AG09309 (cell line): ENCODE measurements around a stretch of chr3.

DNA sequence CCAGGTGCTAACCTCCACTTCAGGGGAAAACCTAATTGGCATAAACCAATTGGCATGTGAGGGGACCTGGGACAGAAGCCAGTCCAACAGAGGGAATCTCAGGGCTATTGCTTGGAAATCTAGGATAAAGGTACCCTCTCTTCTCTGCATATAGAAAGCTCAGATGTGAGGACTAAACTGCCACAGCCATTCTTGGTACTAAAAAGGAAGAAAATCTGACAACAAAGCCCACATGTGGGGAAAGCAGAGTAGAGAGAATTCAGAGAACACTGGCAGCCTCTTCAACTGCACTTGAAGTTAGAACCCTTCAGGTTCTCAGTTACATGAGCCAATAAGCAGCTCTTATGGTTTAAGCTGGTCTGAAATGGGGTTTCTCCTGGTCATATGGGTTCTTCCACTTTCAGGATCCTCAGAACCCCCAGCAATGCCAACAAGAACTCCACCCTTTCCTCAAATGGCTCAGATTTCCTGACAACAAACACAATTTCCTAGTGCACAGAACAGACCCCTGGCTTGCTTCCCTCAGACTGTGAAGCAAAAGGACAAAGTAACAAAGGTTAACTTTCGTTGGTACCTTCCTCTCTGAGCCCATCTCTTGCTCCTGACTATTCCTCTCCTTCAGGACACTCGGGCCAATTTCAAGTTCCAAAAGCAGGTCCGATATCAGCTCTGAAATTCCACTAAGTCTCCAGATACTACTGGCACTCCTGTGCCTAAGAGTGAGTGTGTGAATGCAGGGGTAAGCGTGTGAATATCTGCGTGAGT, 23.9 kb upstream of the FRMD4B start:
- RRBS = no CpG with 5 or more reads among the region's 5 CpGs

- RRBS = no CpG with 5 or more reads among the region's 3 CpGs
Observed at GRCh38 chr3:69528350-69528808, 142.5 kb upstream of the FRMD4B start.

DNA sequence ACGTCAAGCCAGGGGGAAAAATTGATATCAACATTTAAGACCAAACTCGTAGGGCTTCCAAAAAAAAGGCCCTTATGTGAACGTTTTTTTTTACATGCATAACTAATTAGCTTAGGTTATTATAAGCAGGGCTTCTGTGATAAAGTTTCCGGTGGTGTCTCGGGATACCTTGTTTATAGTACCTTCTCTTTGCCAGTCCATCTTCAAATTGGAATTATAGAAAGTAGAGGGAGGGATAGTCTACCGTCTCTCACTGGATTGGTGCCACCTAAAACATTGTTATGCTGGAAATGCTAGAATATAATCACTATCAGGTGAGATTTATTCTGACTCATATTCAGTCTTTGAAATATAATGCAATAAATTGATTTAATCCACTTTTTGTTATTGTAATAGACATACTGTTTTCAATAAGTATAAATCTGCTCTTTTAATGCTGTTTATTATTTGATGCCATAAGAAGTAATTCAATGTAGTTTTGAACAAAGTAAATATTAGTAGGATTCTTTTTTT, 197.2 kb downstream of the MITF start:
- RRBS = no CpG with 5 or more reads among the region's 6 CpGs

DNA sequence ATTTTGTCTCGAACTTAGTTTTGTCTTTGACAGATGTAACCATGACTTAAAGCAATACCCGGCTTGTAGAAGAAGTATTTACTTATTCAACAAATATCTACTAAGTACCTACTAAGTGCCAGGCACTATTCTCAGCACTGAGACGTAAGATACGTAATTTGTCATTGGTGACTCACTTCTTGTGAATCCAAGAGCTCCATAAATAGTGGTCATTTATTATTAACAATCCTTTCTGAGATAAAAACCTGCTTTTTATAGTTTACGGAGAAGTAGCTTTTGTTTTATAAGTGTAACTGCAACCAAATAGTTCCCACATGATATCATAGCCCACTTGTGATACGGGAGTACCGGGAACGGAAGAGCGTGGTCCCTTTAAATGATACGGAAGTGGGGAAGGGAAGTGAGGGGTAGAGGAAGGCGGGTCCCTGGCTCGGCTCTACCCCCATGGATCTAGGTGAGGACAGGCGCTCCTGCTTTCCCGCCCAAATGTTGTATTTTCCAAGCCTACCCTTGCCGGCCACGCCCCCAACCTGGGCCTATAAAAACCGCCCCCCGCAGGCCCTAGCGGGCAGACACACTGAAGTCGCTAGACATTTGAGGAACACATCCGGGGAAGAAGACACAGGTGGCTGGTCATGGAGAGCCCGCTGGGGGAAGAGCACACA, 260.0 kb downstream of the MITF start:
- RRBS = 84% methylated on average over 3 of the region's 22 CpGs

- RRBS = no CpG with 5 or more reads among the region's 3 CpGs
Observed at GRCh38 chr3:70832298-70832772, 519.9 kb upstream of the MDFIC2 start.

DNA sequence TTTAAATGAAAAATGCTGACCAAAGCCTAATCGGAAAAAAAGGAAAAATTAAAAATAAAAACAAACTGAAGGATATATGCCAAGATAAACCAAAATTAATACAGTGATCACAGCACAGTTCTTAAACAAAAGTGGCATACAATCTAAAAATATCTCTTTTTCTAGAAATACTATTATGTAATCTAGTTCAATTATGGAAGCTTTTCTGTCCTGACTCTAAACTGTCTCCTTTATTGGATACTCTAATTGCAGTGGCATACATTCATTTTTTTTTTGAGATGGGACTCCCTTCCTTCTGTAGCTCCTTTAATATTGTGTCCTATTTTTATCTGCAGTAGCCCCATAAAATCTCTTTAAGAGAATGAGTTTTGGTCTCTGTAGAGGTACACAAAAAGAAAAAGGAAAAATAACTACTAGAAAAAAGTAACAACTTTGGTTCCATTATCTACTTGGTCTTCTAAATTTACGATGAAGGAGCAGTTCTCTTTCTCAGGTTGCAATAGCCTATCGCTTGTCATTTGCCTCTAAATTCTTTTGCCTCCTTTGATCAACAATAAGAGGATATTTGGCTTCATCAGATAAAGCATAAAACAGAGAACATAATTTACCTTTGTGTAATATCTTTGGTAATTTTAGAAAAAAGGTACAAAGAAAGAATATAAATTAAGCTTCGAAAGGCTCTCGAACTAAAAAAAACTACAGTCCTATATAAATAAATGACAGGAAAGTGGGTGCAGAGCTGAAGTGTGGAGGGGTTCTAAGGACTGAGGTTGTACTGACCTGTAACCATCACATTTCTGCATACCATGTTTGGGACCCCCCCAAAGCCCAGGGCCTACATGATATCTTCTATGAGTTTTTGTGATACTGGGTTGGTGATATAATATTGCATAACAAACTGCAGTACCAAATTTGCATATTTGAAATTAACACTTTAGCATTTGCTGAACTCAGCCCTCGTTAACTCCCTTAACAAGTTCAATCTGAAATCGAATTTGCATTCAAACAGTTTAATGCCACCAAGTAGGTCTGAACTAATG, 626.3 kb downstream of the FOXP1 start:
- RRBS = no CpG with 5 or more reads among the region's 7 CpGs

DNA sequence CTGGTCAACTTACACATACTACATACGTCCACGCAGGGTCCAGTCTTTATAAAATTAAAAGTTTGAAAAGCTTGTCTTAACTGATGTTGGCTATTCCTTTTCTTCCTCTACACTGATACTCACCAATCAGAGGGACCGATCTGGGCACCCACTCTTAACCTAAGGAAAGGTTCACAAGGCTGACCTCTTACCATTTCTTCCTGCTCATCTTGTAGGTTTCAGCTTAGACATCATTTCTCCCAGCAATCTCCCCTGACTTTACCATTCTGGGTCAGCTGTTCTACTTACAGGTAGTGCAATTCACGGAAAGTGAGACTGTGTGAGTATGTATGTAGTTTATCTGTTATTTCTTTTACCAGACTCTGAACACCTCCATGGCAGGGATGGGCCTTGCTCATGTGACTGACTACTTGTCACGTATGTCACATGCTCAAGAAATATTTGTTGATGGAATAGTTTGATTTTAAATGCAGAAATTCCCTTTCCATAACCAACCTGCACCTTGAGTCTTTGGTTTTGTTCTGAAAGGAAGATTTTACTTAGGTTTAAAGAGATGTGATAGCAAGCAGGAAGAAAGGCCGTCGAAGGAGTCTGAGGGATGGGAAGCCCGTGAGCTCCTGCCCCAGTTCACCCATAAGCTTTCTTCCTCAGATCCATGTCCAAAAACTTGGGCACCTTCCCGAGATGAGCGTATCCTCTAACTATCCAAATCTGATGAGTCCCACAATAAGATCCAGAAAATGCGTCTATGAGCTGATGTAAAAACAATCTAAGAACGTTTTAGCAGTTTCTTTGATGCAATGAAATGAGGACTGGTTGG, 599.2 kb downstream of the FOXP1 start:
- RRBS = no CpG with 5 or more reads among the region's 12 CpGs

DNA sequence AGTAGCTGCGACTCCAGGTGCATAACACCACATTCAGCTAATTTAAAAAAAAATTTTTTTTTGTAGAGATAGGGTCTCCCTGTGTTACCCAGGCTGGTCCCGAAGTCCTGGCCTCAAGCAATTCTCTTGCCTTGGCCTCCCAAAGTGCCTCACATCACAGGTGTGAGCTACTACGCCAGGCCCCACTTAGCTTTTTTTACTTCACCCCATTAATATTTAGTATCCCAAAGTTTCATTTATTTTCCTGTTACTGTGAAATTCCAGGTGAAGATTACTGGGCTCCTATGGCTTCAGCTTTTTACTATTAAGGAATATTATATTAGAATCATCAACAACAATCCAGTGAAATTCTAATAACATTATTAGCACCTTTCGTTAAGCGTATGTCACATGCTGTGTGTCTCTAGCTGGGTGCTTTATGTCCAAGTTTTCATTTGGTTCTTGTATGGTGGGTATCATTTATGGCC, 498.2 kb downstream of the FOXP1 start:
- RRBS = no CpG with 5 or more reads among the region's 5 CpGs

DNA sequence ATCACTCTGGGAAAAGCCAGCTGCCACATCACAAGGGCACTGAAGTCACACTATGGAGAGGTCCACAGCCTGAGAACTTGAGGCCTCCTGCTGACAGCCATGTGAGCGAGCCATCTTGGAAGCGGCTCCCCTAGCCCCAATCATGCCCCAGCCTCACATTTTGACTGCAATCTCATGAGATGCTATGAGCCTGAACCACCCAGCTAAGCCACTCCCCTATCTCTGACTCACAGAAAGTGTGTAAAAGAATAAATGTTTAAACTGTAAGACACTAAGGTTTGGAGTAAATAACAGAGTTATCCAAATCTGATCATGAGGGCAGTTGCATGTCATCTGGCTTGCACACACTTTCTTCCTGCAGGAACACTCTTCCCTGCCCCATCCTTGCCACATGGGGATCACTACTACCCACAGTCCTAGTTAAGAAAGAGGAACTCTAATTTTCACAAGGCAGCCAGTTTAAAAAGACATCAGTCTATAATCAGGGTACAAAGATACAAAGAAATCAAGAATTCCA, 494.2 kb downstream of the FOXP1 start:
- RRBS = no CpG with 5 or more reads among the region's 2 CpGs

- RRBS = no CpG with 5 or more reads among the region's 11 CpGs
Observed at GRCh38 chr3:71168856-71169596, 414.5 kb downstream of the FOXP1 start.

GRCh38 chr3:71171325-71171852, 412.1 kb downstream of the FOXP1 start:
- RRBS = no CpG with 5 or more reads among the region's 9 CpGs

GRCh38 chr3:71207558-71208081, 375.9 kb downstream of the FOXP1 start:
- RRBS = no CpG with 5 or more reads among the region's 3 CpGs

DNA sequence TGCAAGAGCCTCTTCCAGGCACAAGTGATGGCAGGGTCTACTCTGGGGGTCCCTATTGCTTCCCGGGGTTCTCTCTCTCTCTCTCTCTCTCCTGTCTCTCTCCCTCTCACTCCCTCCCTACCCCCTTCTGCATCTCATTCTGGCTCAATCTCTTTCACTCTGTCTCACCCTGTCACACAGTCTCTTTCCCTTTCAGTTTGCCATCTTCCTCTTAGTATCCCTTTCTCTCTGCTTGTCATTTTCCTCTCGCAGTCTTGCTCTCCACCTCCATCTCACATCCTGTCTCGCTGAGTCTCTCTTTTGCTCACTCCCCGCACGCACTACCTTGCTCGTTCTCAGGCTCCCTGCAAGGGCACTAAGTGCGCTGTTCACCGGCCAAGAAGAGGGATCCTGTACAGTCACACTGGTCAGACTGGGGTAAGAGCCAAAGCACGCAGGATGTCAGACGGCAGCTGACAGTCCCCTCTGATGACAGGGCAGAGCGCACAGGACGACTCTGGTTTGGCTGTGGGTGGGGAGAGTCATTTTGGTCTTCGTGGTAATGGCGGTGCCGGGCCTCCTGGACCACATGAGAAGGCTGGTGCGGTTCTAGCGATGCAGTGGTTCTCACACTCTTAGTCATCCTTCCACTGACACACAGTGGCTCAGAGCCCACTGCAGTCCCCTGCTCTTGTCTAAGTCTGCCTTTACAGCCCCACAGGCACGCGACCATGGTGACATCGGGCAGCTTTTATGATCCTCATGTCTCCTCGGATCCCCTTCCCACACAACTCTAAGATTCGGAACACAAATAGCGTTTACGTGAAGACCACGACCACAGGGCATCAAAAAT, 356.8 kb downstream of the FOXP1 start:
- RRBS = 59% methylated on average over 1 of the region's 25 CpGs

GRCh38 chr3:71395287-71396053, 188.1 kb downstream of the FOXP1 start:
- RRBS = no CpG with 5 or more reads among the region's 4 CpGs

- RRBS = no CpG with 5 or more reads among the region's 6 CpGs
Observed at GRCh38 chr3:71450914-71451573, 132.5 kb downstream of the FOXP1 start.

GRCh38 chr3:71482815-71483125, 100.8 kb downstream of the FOXP1 start:
- RRBS = no CpG with 5 or more reads among the region's 3 CpGs

GRCh38 chr3:71581258-71581484, 2.4 kb downstream of the FOXP1 start:
- RRBS = 4% methylated on average over 2 of the region's 12 CpGs

- RRBS = no CpG with 5 or more reads among the region's 10 CpGs
Observed at GRCh38 chr3:71984963-71985788, 200.2 kb upstream of the PROK2 start.

- RRBS = no CpG with 5 or more reads among the region's 8 CpGs
Observed at GRCh38 chr3:72144777-72145245, 359.9 kb upstream of the PROK2 start.

DNA sequence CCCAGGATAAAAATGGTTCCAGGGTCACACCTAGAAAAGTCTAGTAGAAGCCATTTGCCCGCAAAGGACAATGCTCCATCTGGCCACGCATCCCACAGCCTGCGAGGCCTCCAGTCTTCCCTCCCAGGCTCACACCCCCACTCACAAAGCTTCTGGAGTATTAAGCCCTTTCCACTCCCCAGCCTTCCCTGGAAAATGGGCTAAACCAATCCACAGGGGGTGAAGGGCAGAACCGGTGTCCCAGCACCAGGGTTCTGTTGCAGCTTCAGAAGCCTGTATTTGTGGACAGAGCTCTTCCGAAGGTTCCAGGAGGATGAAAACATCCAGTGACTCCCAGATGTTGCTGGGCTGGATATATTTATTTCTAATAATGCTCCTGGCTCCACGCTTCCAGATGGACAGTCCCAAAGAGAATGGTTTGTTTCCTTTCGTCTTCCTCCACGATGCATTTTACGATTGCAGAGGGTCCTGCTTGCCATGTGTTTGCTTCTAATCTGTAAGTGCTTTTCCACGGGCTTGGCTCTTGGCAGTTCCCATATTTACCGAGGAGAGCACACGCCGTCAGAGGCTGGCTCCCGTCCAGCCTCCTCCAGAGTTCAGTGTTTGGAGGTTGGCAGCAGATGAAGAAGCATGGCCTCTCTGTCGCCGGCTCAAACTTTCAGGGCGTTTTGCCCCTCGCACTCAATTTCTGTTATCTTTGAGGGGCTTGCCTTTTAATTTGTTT, 367.7 kb upstream of the PROK2 start:
- RRBS = 15% methylated on average over 3 of the region's 18 CpGs